Colic lymph node (tissue), 1 donor: ENCODE results near the genes BARX1 and FBP1.

- PRO-cap: no peak
These were observed 46.8 kb downstream of the WNK2 start for GRCh38 chr9:93230572-93231254.

GRCh38 chr9:93231396-93231917 lies 47.5 kb downstream of the WNK2 start:
- PRO-cap: no peak

DNA sequence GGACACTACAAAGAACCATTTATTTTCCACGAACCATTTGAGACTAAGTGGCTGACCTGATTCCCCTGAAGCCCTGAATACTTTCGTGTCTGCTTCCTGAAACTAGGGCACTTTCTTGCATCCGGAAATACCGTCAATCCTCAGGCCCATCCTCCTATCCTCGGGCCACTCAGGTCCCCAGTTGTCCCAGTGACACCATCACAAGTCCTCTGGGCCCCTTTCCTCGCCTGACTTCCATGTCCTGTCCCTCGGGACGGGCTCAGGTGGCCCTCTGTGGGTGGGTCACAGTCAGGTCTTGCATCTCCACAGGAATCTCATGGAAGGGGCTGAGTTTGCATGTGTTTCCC lies 61.2 kb downstream of the WNK2 start:
- PRO-cap: no peak

DNA sequence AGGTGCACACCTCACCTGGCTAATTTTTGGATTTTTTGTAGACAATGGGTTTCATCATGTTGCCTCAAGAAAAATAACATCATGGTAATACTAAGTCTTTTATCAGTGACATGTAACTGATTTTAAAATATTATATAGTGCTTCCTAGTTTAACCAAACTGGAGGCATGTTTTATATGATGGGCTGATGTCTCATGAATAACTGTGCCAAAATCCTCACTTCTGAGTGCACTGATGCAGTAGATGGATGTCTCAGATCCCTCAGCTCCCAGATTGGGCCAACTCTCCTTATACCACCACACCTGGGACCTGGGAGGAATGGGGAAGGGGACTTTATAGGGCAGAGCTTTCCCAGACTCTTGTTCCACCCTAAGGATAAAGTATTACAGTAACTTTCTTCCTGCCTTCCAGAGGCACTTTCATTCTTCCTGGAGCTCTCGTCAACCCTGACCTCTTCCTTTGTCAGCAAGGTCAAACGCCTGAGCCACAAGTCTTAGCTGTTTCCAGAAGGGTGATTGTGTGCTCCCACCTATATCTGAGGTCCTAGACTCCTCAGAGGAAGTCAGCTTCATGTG lies 5.7 kb upstream of the FAM120A start:
- PRO-cap: no peak

DNA sequence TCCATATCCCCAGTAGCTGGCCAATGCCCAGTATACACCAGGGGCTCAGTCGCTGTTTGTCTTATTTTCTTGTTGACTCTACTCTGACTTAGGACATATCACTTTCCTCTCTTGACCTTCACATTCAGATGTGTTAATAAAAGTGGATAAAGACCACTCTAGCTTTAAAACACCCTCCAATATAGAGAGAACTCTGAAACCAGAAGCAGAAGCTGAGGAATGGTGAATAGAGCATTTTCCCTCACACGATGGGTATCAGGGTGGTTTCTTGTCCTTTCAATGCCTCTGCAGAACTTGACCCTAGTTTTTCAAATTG lies 4.2 kb upstream of the FAM120A start:
- PRO-cap: no peak

DNA sequence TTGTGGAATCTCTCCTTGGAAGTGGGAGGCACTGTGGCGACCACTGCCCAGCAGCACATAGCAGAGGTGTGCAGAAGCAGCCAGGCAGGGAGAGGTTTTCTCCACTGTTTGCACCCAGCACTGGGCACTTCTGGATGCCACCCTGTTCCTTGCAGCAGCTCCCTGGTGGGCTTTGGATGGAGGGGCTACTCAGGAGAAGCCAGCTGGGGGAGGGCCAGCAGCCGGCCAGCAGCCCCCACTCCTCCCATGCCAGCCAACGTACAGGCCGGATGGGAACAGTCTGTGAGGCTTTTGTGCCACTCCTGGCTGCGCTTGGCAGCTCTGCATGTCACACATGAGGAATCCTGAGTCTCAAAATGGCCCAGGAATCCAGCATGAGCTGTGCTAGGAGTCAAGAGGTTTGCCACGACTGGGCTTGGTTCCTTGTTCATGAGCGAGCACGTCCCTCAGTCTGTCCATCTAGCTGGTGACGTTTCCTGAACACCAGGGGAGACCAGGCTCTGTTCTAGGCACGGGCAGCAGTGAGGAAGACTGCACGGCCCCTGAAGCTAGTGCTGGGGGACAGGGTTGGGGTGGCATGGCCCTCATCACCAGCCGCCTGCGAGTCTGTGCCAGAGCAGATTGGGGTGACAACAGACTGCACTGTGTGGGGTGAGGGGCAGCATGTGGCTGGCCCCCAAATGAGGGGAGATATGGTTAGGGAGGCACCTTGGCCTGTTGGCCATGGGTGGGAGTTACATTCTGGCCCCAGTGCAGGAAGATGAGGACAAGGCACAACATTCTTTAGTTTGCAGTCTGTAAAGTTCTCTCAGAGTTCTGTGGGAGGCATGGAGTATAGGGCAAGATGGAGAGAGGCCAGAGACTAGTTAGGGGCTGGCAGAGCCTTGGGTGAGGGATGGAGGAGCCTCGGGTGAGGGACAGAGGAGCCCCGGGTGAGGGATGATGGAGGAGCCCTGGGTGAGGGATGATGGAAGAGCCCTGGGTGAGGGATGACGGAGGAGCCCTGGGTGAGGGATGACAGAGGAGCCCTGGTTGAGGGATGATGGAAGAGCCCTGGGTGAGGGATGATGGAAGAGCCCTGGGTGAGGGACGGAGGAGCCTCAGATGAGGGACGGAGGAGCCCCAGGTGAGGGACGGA lies 10.3 kb downstream of the PHF2 start:
- PRO-cap: no peak

DNA sequence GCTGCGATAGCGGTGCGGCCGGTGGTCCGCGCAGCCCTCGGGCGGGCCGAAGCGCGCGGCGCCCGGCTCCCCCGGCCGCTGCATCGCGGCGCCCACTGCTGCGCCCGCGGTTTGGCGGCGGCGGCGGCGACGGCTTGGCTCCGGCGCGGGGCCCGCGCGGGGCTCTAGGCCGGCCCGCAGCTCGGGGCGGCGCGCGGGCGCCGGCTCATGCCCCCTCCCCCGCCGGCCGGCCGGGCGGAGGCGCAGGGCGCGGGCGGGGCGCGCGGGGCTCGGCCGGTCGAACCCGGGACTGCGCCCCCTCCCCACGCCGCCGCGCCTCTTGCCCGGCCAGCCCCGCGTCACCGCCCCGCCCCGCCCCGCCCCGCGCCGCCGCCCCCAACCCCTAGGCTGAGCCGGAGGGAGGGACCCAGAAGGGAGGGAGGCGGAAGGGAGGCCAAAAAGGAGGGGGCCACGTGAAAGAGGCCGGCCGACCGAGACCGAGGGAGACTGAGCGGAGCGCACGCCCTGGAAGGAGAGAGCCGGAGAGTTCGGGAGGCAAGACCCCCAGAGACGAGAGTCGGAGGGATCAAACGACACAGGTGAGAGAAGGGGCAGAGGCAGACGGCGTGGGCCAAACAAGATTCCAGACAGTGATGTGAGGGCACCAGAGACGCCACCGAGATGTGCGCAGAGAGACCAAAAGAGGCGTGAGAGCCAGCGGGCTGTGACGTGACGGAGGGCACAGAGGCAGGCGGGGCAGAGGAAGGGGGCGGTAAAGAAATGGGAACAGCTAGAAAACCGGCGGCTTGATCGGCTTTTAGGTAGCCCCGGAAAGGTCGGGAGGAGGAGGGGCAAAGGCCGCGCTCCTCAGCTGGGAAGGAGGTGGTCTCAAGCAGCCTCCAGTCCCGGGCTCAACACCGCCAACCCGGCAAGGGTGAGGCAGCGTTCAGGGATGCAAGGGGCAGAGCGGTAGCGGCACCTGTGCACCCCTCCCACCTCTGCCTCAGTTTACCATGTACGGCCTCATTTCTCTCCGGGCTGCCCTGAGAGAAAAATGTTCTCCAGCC lies at the start of gene BARX1:
TSS of gene BARX1 (minus strand) at position 293 of the 1,046 bp plus-strand sequence.
- PRO-cap: no peak

DNA sequence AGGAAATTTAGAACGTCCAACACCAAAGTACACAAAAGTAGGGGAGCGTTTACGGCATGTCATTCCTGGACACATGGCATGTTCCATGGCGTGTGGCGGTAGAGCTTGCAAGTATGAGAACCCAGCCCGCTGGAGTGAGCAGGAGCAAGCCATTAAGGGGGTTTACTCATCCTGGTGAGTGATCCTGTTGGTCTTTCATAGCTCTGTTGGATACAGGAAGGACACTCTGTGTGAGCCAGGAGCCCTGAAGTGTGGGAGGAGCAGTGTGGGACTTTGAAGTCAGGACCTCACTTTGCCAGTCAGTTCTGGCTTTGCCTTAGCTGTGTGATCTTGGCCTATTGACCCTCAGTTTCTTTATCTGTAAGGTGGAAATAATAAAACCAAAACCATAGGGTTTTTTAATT lies 987 bp downstream of the PTPDC1 start:
- PRO-cap: no peak

DNA sequence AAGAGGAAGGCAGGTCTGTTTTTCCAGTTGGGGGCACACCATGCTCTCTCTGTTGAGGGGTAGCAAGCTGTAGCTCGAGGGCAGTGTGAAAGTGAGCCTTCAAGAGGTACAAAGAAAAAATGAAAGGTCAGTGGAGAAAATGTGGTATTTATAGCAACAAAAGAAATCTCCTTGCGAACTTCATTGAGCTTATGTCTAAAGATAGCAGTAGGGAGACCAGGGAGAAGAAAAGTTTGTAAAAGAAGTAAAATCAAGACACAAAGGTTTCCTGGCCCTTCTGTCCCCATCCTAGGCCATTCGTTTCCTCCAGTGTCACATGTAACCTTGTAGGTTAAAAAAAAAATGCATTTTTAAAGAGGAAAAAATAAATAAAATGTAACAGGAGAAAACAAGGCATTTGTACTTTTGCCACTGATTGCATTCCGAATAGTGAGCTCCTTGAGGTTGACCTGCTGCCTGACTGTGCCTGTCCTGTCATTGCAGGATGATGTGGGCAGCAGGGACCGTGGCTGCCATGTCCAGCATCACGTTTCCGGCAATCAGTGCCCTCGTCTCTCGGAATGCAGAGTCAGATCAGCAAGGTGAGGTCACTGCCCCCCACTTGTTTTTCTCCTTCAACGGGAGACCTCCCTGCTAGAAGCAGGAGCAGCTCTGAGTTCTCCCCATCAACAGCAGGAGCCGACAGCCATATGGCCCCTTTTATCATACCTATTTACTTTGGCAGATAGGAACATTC lies 81.6 kb downstream of the MFSD14B start:
- PRO-cap: no peak

GRCh38 chr9:94638886-94639699 lies at the start of gene FBP1:
FBP1 (minus strand) TSS chr9:94639518.
- PRO-cap: bidirectional peak, plus-strand start at chr9:94639642, minus-strand start at chr9:94639507

DNA sequence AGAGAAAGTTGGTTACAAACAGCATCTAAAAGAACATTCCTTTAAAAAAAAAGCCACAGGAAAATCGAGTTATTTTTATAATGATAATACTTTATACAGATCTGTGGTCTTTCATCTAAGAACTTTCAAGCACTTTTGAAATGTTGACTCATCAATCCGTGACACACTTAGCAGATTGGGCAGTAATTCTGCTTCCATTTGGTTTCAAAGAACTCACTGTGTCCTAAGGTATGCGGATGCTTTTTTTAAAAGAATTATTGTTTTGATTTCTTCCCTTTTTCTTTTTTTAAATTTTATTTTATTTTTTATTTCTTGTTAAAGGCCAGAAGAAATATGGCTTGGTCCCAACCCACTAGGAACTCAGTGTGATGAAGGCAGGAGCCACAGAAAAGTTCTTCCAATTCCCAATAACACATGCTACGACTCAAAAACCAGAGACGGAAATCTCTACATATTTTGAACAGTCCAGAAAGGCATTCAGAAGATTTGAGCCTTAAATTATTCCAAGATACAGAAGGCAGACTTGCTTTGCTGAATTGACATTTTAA lies 147.9 kb downstream of the AOPEP start:
- PRO-cap: no peak

- PRO-cap: no peak
These were observed 181.5 kb downstream of the AOPEP start for GRCh38 chr9:94907750-94908722.

DNA sequence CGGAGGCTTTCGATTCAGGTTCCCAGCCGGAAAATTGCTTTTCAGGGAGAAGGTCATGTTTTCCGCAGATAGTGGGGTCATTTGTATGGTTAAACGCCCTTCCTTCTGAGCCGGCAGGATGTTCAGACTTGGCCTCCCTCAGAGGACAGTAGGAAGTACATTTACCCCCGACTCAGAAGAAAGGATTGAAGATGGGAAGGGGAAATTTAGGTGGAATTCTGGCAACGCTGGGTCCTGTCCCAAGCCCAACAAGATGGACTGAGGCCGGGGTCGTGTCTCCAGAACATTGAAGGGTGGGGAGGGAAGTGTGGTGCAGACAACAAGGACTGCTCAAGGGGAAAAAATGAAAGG lies 195.2 kb downstream of the AOPEP start:
- PRO-cap: no peak

GRCh38 chr9:94924098-94924607 lies 197.7 kb downstream of the AOPEP start:
- PRO-cap: no peak

- PRO-cap: no peak
These were observed 223.8 kb downstream of the AOPEP start for GRCh38 chr9:94950110-94950845.

DNA sequence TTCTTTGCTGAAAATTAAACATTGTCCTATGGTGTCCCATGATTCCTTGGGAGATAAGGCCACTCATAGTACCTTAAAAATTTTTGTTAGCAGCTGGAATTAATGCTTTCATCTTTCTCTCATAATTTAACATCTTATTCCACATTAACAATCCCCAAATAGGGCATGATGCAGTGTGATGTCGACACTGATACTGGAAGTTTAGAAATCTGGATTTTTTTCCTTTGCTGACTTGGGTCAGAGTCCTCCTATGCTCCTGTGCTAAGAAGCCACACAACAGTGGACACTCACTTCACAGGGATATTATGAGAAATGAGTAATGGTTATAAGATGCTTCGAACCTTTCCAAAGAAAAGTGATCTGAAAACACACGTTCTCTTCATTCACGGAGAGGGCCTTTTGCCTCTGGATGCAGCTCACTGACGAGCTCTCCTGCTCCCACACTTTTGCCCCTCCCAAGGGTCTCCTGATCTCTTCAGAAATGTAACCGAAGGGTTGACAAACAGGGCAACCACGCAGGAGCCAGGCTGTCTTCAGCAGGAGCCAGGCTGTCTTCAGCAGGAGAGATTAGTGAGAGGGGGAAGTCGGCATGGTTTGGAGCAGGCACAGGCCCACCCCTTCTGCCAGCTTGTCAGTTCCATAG lies 247.7 kb downstream of the AOPEP start:
- PRO-cap: no peak

DNA sequence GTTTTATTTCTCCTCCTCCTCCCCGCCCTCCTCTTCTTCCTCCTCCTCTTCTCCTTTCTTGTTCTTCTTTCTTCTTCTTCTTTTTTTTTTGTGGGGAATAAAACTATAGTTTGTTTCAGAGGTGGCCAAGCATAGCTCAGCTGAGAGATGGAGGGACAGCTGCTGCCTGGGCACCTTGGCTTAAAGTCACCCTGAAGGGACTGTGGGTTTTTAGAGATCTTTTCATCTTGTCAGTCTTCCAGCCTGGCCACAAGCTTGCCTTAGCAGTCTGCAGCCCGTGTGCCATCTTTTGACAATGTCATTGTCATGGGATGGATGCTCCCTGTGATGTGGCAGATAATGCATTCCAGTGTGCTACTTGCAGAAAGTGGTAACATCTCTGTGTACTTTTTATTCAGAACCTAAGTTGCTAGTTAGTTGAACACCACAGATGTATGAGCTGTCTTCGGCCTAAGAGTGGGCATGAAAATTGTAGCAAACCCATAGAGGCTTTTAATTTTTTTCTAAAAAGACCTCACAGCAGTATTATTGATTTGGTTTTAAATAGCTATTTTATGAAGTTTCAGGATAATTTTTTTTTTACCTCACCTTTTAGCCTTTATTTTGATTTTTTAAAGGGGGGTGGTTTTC lies 280.8 kb downstream of the FANCC start:
- PRO-cap: no peak

GRCh38 chr9:95039320-95039632 lies 278.2 kb downstream of the FANCC start:
- PRO-cap: no peak

DNA sequence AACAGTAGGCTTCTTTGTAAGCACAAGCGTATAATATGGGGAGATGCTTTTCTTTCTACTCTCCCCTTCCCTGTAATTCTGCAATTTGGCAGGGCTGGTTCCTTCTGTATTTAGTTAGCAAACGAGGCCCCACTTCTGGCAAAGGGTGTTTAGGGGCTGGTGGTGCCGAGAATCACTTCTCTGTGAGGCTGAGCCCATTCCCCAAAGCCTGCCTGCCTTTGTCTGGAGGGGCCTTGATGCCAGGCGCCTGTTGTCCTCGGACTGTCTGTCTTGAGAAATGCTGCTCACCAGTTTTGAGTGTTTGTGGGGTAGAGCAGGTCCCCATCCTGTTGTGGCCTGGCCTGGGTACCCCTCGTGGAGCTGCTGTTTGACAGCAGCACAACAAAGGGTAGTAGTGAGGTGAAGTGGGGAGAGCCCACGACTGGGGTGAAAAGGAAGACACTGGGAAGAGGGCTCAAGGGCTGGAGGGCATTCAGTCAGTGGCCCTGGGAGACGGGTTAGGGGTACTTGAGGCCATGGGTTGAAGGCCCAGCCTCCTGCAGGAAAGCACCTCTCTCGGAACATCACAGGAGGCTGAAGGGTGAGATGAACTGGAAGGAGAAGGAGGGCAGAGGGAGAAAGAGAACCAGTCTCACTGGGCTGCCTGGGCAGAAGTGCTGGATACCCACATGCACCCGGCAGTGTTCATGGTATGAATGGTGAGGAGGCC lies 259.0 kb downstream of the FANCC start:
- PRO-cap: no peak

DNA sequence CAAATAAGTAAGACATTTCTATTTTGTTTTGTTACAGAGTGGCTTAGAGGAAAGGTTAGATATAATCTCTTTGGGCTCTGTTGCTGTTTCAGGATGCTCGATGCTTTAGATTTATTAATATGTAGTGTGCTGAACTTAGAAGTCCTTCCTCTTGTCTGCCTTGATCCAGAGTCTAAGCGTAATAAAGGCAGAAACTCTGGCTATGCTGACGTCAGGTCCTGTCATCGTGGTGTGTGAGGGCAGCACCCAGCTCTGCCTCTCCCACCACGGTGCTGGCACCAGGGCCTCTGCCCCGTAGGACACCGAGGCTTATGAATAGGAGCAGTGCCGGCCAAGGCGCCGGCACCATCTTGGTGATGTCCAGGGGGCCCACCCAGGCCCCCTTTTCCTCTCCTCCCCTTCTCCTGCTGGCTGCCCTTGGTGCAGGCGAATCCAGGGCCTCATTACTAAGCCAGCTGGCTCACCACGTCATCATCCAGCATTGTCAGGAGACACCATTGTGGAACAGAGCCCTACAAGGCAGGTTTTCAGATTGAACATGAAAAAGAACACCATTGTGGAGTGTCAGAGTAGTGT lies 252.3 kb downstream of the FANCC start:
- PRO-cap: no peak